Natural killer cell (primary cell): ENCODE measurements around a stretch of chr10.

- PRO-cap: no peak
Observed at GRCh38 chr10:113035731-113036147, 85.7 kb downstream of the TCF7L2 start.

GRCh38 chr10:113037365-113038760 is 87.8 kb downstream of the TCF7L2 start:
- PRO-cap: no peak

- PRO-cap: no peak
Observed at GRCh38 chr10:113059998-113061251, 110.4 kb downstream of the TCF7L2 start.

DNA sequence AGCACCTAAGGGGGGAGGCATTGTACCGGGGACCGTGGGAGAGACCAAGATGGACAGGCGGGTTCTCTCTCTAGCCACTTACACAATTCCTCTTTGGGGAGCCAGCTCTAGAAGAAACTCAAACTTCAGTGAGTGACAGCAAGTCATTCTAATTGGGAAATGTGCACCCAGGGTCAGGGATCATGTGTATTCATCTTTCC is 73.1 kb upstream of the HABP2 start:
- PRO-cap: no peak

DNA sequence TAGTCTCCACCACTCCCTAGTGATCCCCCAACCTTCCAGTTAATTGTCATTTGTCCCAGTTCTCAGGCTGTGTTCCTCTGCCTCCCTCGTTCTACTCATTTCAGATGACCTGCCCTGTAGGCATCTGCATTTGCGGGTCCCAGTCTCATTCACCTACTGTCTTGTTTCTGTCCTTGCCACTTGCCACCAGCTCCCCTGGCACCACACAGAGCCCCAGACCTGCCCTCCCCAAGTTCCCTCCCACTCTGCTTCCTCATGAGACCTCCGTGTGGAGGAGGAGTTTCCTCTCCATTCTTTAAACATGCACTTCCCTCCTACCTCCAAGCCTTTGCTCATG is 13.7 kb upstream of the HABP2 start:
- PRO-cap: no peak

DNA sequence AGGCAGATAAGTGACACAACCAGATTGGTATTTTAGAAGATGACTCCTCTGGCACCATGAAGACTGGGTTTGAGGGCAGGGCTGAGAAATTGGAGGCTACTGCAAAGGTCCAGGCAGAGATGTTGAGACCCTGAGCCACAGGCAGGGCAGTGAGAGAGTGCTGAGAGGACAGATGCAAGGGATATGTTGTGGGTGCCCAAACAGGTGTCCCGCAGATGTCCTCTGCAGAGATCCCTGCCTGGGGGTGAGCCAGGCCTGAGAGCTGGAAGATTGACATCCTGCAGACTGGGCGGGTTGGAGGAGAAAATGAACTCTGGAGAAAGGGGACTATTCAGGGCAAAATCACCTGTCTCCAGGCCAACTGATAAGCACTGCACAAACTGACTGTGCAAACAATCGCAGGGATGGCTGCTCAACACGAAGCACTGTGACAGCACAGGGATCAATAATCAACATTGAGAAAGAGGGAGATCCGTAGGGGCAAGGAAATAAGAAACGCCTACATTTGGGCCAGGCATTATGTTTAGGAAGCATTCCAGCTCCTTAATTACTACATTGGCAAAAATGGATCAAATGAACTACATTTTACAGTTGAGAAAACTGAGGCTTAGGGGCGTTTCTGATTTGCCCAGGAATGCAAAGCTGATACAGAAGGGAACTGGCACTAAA is 11.7 kb upstream of the HABP2 start:
- PRO-cap: no peak

DNA sequence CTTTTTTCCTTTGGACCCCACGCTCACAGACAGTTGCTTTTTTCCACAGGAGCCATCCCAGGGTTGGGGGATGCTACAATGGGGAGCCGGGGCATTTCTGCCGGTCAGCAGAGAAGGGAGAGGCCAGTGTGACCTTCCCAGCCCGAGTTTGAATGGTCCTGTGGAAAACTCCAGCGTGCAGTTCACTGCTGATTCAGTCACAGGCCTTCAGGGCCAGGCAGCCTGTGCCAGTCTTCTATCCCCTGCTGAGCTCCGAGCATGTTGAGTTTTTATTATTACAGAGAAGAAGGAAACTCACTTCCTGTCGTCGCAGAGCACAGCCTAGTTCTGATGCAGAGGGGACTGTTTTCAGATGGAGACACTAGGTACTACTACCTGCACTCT is 29.4 kb downstream of the CASP7 start:
- PRO-cap: no peak

DNA sequence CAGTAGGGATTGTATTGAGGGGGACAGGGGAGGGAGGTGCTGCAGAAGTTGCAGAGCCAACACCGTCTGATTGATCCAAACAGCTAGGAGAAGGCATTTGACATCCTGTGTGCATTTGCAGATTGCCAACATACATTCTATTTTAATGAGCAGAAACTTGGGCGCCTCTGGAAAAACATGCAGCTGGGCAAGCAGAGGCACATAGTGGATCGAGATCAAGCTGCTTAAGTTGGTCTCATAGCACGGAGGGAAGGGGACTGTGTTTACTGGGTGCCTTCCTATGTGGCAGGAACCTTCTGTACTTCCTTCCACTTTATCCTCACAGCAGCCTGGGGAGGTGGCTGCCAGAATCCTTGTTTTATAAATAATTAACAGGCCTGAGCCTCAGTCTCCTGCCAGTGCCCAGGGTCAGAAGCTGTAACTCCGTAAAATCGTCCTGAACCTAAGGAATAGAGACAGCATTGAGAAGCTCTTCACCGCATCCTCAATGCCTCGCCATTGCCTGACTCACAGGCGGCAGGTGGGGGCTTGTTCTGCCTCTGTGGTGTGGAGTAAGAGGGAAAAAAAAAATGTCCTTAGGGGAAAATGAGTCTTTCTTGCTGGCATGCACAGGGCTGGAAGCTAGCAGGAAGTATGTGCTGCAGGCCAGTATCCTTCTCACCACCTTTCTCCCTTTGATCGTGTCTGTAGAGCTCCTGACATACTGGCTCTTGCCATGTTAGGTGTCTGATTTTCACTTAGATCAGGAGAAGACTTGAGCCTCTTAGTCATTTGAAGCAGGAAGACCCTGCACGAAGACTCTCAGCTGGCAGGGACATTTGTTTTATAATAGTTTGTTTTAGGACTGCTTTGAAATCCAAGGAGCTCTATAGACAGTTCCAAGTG is 6.2 kb downstream of the VWA2 start:
- PRO-cap: no peak

- PRO-cap: no peak
Observed at GRCh38 chr10:114293127-114293404, 54.0 kb downstream of the VWA2 start.

- PRO-cap: no peak
Observed at GRCh38 chr10:114402662-114403888, 1.2 kb downstream of the AFAP1L2 start.

DNA sequence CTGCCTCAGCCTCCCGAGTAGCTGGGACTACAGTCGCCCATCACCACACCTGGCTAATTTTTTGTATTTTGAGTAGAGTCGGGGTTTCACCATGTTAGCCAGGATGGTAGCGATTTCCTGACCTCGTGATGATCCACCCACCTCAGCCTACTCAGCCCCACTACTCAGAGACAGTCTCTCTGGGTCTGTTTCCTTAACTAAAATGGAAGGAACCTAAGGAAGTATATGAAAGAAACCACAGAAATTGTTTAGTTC is 23.7 kb upstream of the AFAP1L2 start:
- PRO-cap: no peak

GRCh38 chr10:114524734-114526136 is 120.9 kb upstream of the AFAP1L2 start:
- PRO-cap: no peak

- PRO-cap: no peak
Observed at GRCh38 chr10:114544916-114545436, 113.1 kb downstream of the ABLIM1 start.

DNA sequence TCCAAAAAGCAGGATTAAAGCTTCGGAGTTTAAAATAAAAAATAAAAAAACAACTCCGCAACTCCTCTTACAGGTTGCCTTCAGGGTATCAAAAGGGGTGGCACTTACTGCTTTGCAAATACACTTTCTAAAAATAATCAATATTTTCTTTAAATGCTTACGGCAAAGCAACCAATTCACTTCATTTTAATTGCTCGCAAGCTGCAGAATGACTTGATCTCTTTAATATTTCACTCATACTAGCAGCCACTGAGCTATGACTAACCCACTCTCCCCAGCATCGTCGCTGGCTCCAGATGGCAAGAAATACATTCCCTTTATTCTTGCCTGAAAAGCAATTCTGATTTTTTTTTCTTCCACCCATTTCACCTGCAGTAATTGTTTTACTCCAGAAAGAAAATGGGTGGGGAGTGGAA is 54.4 kb upstream of the FHIP2A start:
- PRO-cap: no peak

- PRO-cap: no peak
Observed at GRCh38 chr10:116055228-116056205, 217.5 kb downstream of the GFRA1 start.

- PRO-cap: no peak
Observed at GRCh38 chr10:116769846-116770173, 27.4 kb upstream of the HSPA12A start.

- PRO-cap: no peak
Observed at GRCh38 chr10:116829991-116830548, 19.2 kb upstream of the ENO4 start.

DNA sequence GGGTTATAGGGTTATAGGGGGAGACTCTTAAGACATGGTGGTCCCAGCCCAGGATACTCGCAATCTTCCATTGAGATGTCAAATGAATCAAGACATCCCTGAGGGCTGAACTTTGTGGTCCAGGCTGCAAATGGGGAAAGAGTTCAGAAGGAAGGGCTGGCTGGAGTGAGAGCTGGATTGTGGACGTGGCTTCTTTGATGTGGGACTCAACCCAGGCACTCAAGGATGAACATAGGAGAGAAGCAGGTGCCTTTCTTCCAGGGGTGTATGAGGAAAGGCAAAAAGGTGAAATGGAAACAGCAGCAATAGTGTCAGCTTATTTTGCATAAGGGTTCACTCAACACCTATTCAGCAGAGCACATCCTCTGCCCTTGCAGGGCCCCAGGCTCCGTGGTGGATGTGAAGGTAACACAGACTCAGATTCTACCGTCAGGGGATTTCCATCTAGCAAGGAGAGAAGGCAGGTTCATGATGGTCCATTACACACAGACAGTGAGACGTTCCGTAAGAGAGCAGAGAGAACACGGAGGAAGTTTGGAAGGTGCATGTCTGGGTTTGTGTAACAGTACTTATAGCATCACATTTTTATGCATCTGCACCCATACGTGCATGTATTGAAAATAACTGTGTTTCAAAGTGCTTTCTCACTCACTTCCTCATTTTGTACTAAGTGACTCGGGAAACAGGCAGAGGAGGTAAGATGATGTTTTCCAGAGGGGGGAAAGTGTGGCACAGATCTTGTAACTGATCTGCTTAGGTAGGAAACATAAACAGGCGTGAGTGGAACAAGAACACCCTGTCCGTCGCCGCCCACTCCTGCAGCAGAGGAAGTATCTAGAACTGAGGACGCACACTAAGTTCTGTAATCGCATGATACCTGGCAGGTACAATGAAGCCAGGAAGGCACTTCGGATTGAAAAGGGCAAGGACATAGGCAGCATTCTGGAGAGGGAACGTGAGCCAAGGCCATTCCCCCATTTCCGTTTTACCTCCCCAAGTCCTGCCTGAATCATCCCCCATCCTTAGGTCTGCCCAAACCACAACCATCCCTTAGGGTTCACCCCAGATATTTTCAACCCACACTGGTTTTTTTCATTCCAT is 1.2 kb upstream of the ENO4 start:
- PRO-cap: no peak

DNA sequence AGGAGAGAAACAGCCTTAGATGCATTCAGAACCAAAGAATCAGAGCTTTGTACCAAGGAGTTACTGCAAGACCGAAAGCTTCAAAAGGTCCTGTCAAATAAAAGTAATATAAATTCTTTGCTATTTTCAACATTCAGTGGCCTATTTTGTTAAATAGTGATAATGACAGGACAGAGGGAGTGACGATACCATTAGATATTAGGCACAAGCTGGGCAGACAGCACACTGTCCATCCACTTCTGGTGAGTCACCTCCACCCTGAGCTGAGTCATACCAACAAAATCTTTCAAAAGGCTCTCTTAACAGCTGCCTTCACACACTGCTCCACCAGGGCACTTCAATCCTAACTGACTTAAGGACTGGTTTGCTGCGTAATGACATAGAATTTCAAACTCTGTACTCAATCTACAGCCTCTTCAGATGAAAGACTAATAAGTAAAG is 57.9 kb downstream of the SHTN1 start:
- PRO-cap: no peak

DNA sequence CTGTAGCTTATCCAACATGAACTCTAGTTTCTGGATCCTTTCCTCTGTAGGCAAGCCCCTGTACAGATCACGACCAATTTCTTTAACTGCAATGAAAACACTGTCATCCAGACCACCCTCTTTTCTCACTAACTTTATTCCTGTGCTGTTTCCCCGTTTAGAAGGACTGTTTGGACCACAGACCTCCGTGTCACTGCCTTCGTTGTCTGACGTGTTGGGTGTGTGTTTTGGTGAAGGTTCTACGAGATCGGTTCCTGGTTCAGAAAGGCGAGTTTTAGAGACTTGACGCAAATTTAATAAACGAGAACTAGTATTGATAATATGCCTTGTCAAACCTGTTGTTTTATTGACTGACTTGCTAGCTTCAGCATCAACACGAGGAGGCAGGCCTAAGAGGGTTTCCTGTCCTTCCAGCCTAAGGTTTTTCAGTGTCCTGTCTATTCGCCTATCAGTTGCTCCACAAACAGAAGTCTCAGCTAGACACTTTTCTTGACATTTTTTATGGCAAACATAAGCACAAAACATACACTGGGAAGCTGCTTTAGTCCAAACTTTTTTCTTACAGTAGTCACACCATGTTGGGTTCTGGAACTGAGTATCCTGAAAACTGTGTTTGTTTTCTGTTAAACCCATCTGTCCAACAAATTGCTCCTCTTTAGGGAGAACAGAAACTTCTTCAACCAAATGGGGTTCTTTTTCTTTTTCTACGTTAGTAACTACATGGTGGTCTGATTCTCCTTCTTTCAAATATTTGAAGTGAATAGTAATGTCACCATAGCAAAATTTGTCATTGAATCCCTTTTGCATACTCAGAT is 42.9 kb downstream of the SLC18A2 start:
- PRO-cap: no peak